GM12878 (cell line): Measurements from ENCODE around the gene EIF2A.

GRCh38 chr3:149949837-149950465 lies 20.7 kb downstream of the PFN2 start:
- RAMPAGE, long total RNA = no peak
- RRBS, 2 experiments = no CpG with 5 or more reads among the region's 4 CpGs
CAGE:
- cytosol, long polyA minus RNA = no peak
- cytosol, long polyA plus RNA = no peak
- long polyA plus RNA = no peak
- nucleolus, long total RNA = no peak
- nucleus, long polyA plus RNA = no peak
- nucleus, long total RNA = no peak

- RAMPAGE, long total RNA = no peak
- RRBS, 2 experiments = no CpG with 5 or more reads among the region's 6 CpGs
CAGE:
- cytosol, long polyA minus RNA = no peak
- cytosol, long polyA plus RNA = no peak
- long polyA plus RNA = no peak
- nucleolus, long total RNA = no peak
- nucleus, long polyA plus RNA = no peak
- nucleus, long total RNA = no peak
Measured at GRCh38 chr3:150237384-150238001, 170.6 kb upstream of the TSC22D2 start.

GRCh38 chr3:150253261-150254069 lies 154.6 kb upstream of the TSC22D2 start:
- RAMPAGE, long total RNA = no peak
- RRBS, 2 experiments = no CpG with 5 or more reads among the region's 6 CpGs
CAGE:
- cytosol, long polyA minus RNA = no peak
- cytosol, long polyA plus RNA = no peak
- long polyA plus RNA = no peak
- nucleolus, long total RNA = no peak
- nucleus, long polyA plus RNA = no peak
- nucleus, long total RNA = no peak

DNA sequence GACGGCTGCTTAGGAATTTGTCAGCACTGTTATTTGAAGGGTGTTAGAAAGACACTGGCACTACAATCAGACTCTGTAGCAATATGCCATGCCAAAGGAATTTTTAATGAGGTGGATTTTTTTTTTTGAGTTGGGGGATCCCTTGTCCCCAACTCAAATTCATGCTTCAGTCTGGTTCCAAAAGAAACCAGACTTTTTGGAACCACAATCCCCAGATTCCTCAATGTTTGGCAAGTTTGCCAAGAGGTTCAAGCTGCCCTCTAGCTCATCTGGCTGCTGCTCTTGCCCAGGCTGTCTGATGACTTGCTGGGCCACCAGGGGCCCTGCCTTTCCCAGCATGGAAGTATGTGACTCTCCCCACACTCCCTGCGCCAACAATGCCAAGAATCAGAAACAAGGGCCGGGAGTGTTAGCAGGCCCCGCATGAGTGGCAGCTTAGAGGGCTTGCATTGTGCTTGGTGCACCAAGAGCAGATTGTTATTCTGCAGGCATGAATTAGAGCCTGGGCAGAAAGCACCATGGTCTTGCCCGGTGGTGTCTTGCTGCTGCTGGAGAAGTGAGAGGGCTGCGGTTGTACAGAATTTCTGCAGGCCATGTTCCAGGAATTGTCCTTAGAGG lies 58.5 kb upstream of the TSC22D2 start:
- RAMPAGE, long total RNA = no peak
- RRBS, 2 experiments = no CpG with 5 or more reads among the region's 6 CpGs
CAGE:
- cytosol, long polyA minus RNA = no peak
- cytosol, long polyA plus RNA = no peak
- long polyA plus RNA = no peak
- nucleolus, long total RNA = no peak
- nucleus, long polyA plus RNA = no peak
- nucleus, long total RNA = no peak

- RAMPAGE, long total RNA = no peak
- RRBS, 2 experiments = no CpG with 5 or more reads among the region's 12 CpGs
CAGE:
- cytosol, long polyA minus RNA = no peak
- cytosol, long polyA plus RNA = start-site peak on the minus strand at chr3:150384984-150385021, 8 and 5 reads in 2 replicates
- long polyA plus RNA = start-site peak on the minus strand at chr3:150384985-150385026, 5 and 10 reads in 2 replicates
- nucleolus, long total RNA = start-site peak on the minus strand at chr3:150384906-150384929, 20 reads; start-site peak on the minus strand at chr3:150384986-150385010, 8 reads
- nucleus, long polyA plus RNA = start-site peak on the minus strand at chr3:150384862-150384926, 14 and 20 reads in 2 replicates
- nucleus, long total RNA = no peak
Measured at GRCh38 chr3:150384599-150385261, 23.4 kb upstream of the TSC22D2 start.

DNA sequence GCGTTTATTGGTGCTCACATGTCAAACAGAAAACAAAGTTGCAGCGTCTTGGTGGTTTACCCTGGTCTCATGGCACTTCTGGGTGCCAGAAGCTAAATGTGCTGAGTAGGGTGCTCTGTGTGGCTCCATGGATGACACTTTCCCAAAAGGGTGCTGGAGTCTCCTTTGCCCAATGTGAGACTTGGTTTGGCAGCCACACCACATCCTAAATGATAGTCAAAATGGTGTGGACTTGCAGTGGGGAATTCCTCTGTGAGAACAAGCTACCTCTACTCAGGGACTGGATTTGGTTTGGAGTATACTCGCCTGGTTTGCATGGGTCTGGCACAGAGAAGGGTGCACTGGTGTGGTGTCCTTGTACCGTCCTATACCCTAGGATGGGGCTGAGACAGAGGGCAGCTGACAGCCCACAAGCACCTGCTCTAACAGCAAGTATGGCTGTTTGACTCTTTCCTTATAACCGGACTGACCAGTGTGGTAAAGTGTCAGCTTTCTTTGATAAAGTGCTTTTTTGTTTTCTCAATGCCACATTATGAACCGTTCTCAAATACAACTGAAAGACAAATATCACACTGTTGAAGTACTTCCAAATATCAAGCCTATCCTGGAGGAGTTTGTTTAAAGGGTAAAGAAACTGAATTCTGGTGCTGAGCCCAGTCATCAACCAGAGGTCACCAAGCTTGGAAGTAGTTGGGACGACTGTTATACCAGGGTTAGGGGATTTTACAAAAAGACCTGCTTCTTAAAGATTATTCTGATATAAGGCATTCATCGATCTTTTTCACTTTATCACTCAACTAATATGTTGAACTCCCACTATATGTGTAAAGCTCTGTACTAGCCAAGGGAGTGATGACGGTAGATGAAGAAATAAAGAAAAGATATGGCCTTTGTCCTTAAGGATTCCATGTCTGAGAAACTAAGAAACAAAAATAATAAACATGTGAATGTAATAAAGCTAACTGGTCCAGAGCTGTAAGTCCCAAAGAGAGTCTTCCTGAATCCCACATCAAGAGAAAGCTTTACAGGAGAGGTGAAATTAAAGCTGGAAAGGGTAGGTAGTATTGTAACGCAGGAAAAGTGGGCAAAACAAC lies 7.3 kb downstream of the SERP1 start:
- RAMPAGE, long total RNA = no peak
- RRBS, 2 experiments = no CpG with 5 or more reads among the region's 10 CpGs
CAGE:
- cytosol, long polyA minus RNA = no peak
- cytosol, long polyA plus RNA = no peak
- long polyA plus RNA = no peak
- nucleolus, long total RNA = no peak
- nucleus, long polyA plus RNA = no peak
- nucleus, long total RNA = no peak

DNA sequence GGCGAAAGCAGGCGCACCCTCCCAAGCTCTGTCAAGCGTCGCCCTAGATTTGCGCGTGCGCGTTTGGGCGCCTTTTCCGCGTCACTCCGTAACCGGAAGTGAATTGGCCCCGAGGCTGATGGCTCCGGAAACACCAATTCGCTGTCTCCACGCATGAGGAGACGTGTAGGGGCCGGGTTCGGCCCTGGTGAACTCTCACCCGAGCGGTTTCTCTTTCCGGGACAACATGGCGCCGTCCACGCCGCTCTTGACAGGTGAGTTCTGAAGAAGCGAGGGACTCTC lies at the start of gene EIF2A:
Gene EIF2A (plus strand): TSS at position 211 of the 282 bp plus-strand sequence.
- RAMPAGE, long total RNA = start-site peak on the plus strand centred at position 206 of the sequence, 28 bp wide, 542 and 937 reads in 2 replicates
- RRBS, 2 experiments = 2% methylated on average over 7 of the region's 28 CpGs; no CpG with 5 or more reads in 1 of the 2 experiments
CAGE:
- cytosol, long polyA minus RNA = start-site peak on the plus strand centred at position 211 of the sequence, 27 bp wide, 396 reads
- cytosol, long polyA plus RNA = start-site peak on the plus strand centred at position 213 of the sequence, 40 bp wide, 420 and 559 reads in 2 replicates
- long polyA plus RNA = start-site peak on the plus strand centred at position 212 of the sequence, 41 bp wide, 292 and 550 reads in 2 replicates
- nucleolus, long total RNA = no peak
- nucleus, long polyA plus RNA = start-site peak on the plus strand centred at position 209 of the sequence, 38 bp wide, 378 and 232 reads in 2 replicates
- nucleus, long total RNA = start-site peak on the plus strand centred at position 217 of the sequence, 6 bp wide, 156 reads

- RAMPAGE, long total RNA = no peak
- RRBS, 2 experiments = no CpG with 5 or more reads among the region's 6 CpGs
CAGE:
- cytosol, long polyA minus RNA = no peak
- cytosol, long polyA plus RNA = no peak
- long polyA plus RNA = no peak
- nucleolus, long total RNA = no peak
- nucleus, long polyA plus RNA = no peak
- nucleus, long total RNA = no peak
Measured at GRCh38 chr3:150751700-150752388, 11.1 kb downstream of the SIAH2 start.

GRCh38 chr3:151085858-151086044 lies 287 bp downstream of the MED12L start:
- RAMPAGE, long total RNA = no peak
- RRBS, 2 experiments = 3% methylated on average over 4 of the region's 20 CpGs
CAGE:
- cytosol, long polyA minus RNA = no peak
- cytosol, long polyA plus RNA = no peak
- long polyA plus RNA = no peak
- nucleolus, long total RNA = no peak
- nucleus, long polyA plus RNA = no peak
- nucleus, long total RNA = no peak

DNA sequence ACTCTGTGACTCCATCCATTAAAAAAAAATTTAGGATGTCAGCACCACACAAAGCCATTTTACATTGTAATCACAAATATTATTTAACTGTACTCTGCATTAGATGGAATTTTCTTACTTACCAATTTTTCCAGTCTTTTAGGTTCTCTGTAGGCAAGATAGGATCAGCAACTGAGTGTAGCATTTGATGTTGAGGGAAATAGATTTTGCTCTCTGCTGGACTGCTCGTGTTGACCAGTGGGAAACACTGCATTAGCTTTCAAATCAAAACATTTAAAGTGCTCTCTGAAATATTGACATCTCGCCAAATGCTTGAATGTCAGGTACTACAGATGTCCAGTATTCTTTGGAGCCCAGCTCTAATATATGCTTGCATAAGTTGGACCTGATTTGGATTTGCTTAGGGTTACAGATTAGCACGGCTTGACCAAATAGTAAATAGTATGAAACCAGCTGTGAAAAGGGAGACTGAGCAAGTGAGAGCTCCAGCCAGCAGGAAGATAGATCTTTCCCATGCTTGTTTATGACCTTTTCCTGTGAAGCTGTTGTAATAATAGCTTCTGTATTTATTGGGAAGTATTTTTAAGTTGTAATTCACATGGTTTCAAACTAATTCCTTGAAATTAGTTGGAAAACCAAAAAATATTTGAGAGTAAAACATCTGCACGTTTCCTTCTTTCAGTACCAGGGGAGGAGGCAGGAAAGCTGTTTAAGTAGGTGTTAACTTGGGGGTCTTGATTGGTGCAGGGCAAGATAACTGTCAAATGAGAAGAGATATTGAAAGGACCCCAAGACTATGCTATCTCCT lies 29.4 kb downstream of the P2RY14 start:
- RAMPAGE, long total RNA = no peak
- RRBS, 2 experiments = no CpG with 5 or more reads among the region's 4 CpGs
CAGE:
- cytosol, long polyA minus RNA = no peak
- cytosol, long polyA plus RNA = no peak
- long polyA plus RNA = no peak
- nucleolus, long total RNA = no peak
- nucleus, long polyA plus RNA = no peak
- nucleus, long total RNA = no peak

GRCh38 chr3:151445289-151446005 lies 15.4 kb downstream of the IGSF10 start:
- RAMPAGE, long total RNA = no peak
- RRBS, 2 experiments = no CpG with 5 or more reads among the region's 5 CpGs
CAGE:
- cytosol, long polyA minus RNA = no peak
- cytosol, long polyA plus RNA = no peak
- long polyA plus RNA = no peak
- nucleolus, long total RNA = no peak
- nucleus, long polyA plus RNA = no peak
- nucleus, long total RNA = no peak

- RAMPAGE, long total RNA = no peak
- RRBS, 2 experiments = no CpG with 5 or more reads among the region's 4 CpGs
CAGE:
- cytosol, long polyA minus RNA = no peak
- cytosol, long polyA plus RNA = no peak
- long polyA plus RNA = no peak
- nucleolus, long total RNA = no peak
- nucleus, long polyA plus RNA = no peak
- nucleus, long total RNA = no peak
Measured at GRCh38 chr3:151537632-151538321, 76.9 kb upstream of the IGSF10 start.

GRCh38 chr3:151926837-151927310 lies 53.4 kb downstream of the SUCNR1 start:
- RAMPAGE, long total RNA = no peak
- RRBS, 2 experiments = no CpG with 5 or more reads among the region's 6 CpGs
CAGE:
- cytosol, long polyA minus RNA = no peak
- cytosol, long polyA plus RNA = no peak
- long polyA plus RNA = no peak
- nucleolus, long total RNA = no peak
- nucleus, long polyA plus RNA = no peak
- nucleus, long total RNA = no peak

DNA sequence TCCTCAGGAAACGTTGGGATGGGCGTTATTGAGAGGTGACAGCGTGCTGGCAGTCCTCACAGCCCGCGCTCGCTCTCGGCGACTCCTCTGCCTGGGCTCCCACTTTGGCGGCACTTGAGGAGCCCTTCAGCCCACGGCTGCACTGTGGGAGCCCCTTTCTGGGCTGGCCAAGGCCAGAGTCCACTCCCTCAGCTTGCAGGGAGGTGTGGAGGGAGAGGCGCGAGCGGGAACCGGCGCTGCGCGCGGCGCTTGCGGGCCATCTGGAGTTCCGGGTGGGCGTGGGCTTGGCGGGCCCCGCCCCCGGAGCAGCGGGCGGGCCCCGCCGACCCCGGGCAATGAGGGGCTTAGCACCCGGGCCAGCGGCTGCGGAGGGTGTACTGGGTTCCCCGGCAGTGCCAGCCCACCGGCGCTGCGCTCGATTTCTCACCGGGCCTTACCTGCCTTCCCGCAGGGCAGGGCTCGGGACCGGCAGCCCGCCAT lies 54.5 kb downstream of the SUCNR1 start:
- RAMPAGE, long total RNA = no peak
- RRBS, 2 experiments = no CpG with 5 or more reads among the region's 43 CpGs
CAGE:
- cytosol, long polyA minus RNA = no peak
- cytosol, long polyA plus RNA = no peak
- long polyA plus RNA = no peak
- nucleolus, long total RNA = no peak
- nucleus, long polyA plus RNA = no peak
- nucleus, long total RNA = no peak

- RAMPAGE, long total RNA = no peak
- RRBS, 2 experiments = no CpG with 5 or more reads among the region's 2 CpGs
CAGE:
- cytosol, long polyA minus RNA = no peak
- cytosol, long polyA plus RNA = no peak
- long polyA plus RNA = no peak
- nucleolus, long total RNA = no peak
- nucleus, long polyA plus RNA = no peak
- nucleus, long total RNA = no peak
Measured at GRCh38 chr3:152155694-152156005, 113.1 kb upstream of the MBNL1 start.

DNA sequence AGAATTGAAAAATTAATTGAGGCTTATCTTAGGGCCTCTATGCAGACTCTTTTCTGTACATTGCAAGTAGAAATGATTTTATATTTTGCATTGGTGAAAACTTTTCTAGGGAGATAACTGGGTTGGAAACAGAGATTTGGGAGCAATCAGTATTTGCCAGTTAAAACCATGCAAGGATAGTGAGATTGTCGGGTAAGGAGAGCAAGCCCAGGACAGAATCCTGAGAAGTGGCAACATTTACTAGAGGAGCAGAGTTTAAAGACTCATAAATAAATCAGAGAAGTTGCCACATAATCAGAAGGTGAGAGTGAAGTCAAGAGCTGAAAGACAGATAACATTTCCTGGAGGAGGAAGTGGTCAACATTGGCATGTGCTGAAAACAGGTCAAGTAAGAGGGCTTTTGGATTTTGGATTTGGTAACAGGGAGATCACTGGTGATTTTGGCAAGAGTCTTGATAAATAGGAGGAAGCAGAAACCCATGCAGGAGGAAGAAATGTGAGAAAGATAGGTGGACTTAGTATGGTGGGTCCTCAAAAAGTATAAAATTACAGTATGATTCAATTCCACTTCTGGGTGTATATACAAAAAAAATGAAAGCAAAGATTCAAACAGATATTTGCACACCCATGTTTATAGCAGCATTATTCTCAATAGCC lies 27.6 kb upstream of the MBNL1 start:
- RAMPAGE, long total RNA = no peak
- RRBS, 2 experiments = no CpG with 5 or more reads among the region's 1 CpG
CAGE:
- cytosol, long polyA minus RNA = no peak
- cytosol, long polyA plus RNA = no peak
- long polyA plus RNA = no peak
- nucleolus, long total RNA = no peak
- nucleus, long polyA plus RNA = no peak
- nucleus, long total RNA = no peak

DNA sequence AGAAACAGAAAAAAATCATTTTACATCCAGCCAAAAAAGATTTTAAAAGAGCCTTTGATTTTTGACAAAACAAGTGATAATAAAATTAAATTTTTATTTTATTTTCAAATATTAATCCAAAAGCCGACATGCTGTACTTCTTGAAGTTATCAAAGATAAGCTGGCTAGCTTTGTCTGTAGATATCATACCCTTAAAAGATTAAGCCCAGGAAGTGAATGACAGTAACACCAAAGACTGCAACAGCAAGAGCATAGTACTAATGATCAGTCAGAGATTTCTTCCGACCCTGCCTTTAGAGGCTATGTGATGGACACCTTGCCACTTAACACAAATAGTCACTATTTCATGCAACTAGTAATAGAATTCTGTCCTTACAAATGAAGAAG lies 9.3 kb upstream of the MBNL1 start:
- RAMPAGE, long total RNA = no peak
- RRBS, 2 experiments = no CpG with 5 or more reads among the region's 2 CpGs
CAGE:
- cytosol, long polyA minus RNA = no peak
- cytosol, long polyA plus RNA = no peak
- long polyA plus RNA = no peak
- nucleolus, long total RNA = no peak
- nucleus, long polyA plus RNA = no peak
- nucleus, long total RNA = no peak

DNA sequence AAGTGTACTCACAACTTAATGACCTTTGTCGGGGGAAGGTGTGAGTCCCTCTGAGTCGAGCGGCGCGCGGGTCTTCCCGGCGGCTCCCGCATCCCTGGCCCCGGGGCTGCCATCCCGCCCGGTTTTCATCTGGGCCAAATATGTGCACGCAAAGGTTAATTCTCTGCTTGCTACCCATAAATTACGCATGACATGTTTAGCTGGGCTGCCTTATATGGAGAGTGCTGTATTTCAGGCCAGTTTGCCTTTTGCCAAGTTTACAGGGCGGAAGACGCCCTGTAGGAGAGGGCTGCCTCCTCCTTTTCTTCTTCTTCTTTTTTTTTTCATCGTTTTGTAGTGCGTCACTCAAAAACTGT lies 665 bp downstream of the MBNL1 start:
- RAMPAGE, long total RNA = no peak
- RRBS, 2 experiments = no CpG with 5 or more reads among the region's 18 CpGs
CAGE:
- cytosol, long polyA minus RNA = no peak
- cytosol, long polyA plus RNA = no peak
- long polyA plus RNA = no peak
- nucleolus, long total RNA = no peak
- nucleus, long polyA plus RNA = no peak
- nucleus, long total RNA = no peak

DNA sequence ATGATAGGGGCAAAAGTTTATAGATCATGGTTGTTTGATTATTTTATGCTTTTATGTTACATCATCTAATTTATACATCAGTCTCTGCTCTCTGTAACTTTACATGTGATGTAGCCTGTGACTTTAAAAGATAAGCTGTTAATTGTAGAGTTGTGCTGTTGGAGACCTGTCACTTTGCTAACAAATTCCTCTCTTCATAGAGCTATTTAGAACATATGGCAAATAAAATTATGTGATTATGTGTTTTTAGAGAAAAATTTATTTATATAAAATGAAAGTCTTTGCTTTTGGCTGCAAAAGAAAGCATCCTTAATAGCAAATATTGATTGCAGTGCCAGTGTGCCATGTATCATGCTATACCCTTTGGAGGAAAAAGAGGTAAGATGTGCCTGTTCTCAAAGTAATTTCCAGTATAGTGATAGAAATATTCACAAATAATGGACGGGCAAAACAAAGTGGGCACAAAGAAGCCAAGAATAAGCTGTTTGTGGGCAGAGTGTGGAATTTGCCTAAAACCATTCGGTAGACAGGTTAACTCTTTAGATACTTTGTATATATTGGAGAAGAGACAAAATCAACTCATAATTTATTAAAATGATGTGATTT lies 11.2 kb downstream of the MBNL1 start:
- RAMPAGE, long total RNA = no peak
- RRBS, 2 experiments = no CpG with 5 or more reads among the region's 2 CpGs
CAGE:
- cytosol, long polyA minus RNA = no peak
- cytosol, long polyA plus RNA = no peak
- long polyA plus RNA = no peak
- nucleolus, long total RNA = no peak
- nucleus, long polyA plus RNA = no peak
- nucleus, long total RNA = no peak

- RAMPAGE, long total RNA = no peak
- RRBS, 2 experiments = no CpG with 5 or more reads among the region's 1 CpG
CAGE:
- cytosol, long polyA minus RNA = no peak
- cytosol, long polyA plus RNA = no peak
- long polyA plus RNA = no peak
- nucleolus, long total RNA = no peak
- nucleus, long polyA plus RNA = no peak
- nucleus, long total RNA = no peak
Measured at GRCh38 chr3:152304169-152304787, 35.5 kb downstream of the MBNL1 start.